Measurements from ENCODE around the genes CYP51A1, CDK6, HEPACAM2 and TFPI2.

- PRO-cap: no peak
Observed at GRCh38 chr7:90807516-90808292, 211.6 kb downstream of the CDK14 start.

- PRO-cap: no peak
Observed at GRCh38 chr7:91085131-91085737, 179.0 kb upstream of the FZD1 start.

- PRO-cap: no peak
Observed at GRCh38 chr7:92070978-92071344, 63.3 kb downstream of the CYP51A1 start.

DNA sequence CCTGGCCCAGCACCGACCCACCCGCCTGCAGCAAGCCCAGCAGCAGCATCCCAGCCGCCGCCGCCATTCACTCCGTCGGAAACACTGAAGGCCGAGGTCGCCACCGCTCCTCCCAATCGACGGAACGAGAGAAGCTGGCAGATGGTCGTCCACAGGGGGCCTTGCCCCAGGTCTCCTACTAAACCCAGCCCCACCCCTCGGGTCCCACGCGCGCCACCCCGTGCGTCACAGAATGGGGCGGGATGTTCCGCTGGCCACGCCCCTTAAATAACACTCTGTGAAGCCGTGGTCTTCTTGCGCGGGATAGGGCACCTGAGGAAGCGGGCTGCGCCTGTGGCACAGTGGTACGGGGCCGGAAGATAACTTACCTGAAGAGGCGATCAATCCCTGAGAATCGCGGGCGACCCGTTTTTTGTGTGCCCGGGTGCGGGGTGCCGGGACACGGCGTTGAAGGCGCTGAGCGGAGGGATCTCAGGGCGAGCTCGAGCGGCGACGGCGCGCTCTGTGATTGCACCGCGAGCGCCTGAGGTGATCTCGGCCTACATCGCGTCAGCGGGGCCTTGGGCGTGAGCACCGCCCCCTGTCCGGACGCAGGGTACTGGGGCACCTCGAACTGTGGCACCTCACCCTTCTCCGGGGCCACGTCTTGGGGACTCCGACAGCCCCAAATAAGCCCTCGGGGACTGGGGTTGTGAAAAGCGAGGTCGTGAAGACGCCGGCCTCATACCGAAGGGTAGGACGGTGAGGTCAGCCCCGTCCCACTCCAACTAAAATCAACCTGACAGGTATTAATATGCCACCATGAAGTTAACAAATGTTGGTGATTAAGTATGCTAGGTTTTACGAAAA, at the start of gene CYP51A1:
Gene CYP51A1, minus strand, starts transcription at position 180 of the 849 bp plus-strand sequence.
- PRO-cap: bidirectional peak, plus-strand start at position 292 of the sequence, minus-strand start at position 177 of the sequence; bidirectional peak, plus-strand start at position 560 of the sequence, minus-strand start at position 506 of the sequence

- PRO-cap: no peak
Observed at GRCh38 chr7:92244674-92245174, 990 bp downstream of the KRIT1 start.

DNA sequence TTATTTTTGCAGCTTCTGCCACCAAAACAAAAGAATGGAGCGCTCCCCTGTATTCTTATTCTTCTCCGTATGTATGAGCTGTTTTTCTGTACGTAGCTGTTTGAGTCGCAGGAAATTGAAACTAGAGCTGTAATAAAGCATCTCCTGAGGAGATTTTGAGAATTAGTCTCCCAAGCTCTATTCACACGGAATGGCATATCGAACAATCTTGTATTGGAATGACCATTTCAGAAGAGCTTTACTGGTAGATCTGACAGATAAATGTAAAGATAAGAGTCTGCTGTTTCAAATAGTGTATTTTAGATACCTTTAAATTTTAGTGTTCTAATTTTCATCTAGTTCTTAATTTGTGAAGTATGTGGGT, 1.2 kb downstream of the ANKIB1 start:
- PRO-cap: no peak

DNA sequence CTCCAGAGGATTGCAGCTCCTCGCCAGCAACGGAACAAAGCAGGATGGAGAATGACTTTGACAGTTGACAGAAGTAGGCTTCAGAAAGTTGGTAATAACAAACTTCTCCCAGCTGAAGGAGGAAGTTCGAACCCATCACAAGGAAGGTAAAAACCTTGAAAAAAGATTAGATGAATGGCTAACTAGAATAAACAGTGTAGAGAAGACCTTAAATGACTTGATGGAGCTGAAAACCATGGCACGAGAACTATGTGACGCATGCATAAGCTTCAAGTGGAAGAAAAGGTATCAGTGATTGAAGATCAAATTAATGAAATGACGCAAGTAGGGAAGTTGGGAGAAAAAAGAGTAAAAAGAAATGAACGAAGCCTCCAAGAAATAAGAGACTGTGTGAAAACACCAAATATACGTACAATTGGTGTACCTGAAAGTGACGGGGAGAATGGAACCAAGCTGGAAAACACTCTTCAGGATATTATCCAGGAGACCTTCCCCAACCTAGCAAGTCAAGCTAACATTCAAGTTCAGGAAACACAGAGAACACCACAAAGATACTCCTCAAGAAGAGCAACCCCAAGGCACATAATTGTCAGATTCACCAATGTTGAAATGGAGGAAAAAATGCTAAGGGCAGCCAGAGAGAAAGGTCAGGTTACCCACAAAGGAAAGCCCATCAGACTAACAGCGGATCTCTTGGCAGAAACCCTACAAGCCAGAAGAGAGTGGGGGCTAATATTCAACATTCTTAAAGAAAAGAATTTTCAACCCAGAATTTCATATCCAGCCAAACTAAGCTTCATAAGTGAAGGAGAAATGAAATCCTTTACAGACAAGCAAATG, 66.2 kb upstream of the GATAD1 start:
- PRO-cap: no peak

DNA sequence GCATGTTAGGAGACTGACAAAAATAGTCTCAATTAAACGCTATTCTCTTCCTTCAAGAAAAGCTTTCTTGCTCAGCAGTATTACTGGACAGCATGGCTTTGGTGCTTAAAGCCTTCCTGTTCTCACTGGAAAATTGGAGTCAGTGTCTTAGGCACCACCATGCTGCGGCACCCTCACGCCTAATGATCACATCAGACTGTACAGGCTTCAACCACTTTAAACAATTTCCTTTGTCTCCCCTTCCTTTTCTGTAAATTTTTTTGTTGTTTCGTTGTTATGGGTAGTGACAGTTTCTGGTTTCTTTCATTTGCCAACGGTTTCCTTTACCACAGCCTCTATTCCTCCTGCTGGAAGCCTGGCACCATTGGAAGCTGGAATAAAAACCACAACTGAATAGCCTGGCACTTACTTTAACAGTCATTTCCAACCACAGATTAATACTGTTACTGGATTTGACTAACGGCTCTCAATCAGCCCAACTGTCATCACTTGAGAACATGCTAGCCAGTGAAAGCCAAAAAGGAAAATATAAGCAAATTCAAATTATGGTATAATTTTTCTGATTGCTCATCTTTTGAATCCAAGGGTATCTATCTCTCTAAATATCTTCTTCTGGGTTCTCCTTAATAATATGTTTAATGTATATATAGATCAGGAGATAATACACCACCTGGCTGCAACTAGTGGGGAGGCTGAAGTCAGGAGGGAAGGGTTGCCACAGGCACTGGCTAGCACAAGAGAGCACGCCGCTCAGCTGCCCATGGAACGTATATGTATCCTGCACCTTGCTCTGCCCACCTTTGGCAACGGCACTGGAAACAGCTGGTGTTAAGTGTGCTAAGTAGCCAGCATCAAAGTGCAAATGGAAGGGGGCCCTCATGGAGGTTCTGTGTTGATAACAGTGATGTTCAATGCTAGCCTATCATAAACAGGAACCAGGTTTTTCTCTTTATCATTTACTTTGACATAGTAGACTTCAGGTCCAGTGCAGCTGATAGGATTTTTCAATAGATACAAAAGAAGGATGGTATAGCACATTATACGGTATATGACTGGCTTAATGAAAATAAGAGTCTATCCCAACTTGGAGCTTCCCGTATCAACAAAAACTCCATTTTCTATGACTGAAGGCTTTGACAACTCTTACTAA, 49.6 kb upstream of the FAM133B start:
- PRO-cap: no peak

GRCh38 chr7:92695112-92696521, 105.4 kb upstream of the FAM133B start:
- PRO-cap: no peak

DNA sequence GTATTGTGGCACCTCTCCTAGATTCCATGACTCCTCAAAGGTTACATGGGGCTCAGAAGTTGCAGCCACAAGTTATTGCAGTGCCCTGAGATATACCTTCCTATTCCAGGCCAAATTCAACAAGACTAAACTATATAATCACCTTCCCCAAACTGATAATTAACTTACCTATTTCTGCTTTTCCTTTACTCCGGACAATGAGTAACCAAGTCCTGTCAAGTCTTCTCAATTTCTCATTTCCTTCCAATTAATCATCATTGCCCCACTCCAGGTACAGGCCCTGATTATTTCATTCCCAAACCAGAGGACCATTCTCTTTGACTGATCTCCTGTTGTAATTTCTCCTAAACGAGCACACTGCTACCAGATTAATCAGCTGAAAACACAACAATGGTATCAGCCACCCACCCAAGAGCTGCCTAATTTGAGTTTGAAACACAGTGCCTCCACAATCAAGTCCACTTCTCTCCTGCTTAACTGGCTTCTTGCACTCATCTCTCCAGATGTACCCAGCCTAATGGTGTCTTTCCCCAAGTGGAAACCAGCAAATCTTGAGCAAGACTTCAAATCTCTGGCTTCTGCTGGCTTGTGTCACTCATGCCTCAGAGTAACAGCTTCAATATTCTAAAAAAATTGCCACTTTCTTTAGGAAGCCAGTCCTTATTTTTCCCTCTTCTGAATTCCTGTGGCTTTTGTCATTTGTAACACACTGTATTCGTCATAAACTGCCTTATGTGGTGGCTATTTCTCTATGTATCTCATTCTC, 89.2 kb downstream of the CDK6 start:
- PRO-cap: no peak

DNA sequence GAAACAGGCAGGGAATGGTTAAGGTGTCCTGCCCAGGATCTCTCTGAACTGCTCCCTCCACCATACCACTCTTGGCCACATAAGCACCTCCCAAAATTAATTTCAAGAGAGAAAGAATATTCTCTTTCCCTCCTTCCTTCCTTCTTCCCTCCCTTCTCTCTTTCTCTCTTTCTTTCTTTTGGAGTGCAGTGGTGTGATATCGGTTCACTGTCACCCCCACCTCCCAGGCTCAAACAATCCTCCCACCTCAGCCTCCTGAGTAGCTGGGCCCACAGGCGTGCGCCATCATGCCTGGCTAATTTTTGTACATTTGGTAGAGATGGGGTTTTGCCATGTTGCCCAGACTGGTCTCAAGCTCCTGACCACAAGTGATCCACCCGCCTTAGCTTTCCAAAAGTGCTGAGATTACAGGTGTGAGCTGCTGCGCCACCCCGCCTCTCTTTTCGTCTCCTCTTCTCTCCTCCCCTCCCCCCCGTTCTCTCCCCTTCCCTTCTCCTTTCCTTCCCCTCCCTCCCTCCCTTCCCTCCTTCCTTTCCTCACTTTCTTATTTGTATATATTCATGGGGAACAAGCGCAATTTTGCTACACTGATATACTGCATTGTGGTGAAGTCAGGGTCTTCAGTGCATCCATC, 34.8 kb downstream of the CDK6 start:
- PRO-cap: no peak

GRCh38 chr7:92836364-92837396, at the start of gene CDK6:
TSS of gene CDK6 (minus strand) at chr7:92836573.
- PRO-cap: bidirectional peak, plus-strand start at chr7:92836698, minus-strand start at chr7:92836565; unidirectional peak, minus-strand start at chr7:92836916

GRCh38 chr7:93044326-93044671, 73.5 kb downstream of the SAMD9 start:
- PRO-cap: no peak

DNA sequence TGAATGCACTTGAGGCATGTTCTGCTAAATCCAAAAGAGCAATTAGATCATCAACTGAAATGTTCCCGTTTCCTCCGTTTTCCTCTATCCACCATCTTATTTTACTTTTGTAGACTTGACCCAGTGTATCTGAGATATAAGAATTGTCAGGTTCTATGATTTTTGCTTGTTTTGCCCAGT, 15.3 kb downstream of the SAMD9 start:
- PRO-cap: no peak

GRCh38 chr7:93102788-93103456, 14.9 kb downstream of the SAMD9 start:
- PRO-cap: no peak

DNA sequence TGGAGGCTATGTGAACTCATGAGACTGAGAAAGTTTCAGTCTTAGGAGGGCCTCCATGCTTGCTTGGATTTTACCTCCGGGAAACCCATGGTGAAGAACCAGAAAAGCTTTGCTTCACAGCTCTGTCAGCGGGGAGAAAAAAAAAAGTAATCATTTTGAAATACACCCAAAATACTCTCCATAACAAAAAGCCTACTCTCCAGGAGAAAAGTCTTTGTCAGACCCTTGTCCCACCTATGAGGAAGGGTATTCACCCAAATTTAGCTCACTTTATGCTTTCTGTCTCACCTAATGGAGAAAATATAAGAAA, 22.8 kb upstream of the SAMD9L start:
- PRO-cap: no peak

DNA sequence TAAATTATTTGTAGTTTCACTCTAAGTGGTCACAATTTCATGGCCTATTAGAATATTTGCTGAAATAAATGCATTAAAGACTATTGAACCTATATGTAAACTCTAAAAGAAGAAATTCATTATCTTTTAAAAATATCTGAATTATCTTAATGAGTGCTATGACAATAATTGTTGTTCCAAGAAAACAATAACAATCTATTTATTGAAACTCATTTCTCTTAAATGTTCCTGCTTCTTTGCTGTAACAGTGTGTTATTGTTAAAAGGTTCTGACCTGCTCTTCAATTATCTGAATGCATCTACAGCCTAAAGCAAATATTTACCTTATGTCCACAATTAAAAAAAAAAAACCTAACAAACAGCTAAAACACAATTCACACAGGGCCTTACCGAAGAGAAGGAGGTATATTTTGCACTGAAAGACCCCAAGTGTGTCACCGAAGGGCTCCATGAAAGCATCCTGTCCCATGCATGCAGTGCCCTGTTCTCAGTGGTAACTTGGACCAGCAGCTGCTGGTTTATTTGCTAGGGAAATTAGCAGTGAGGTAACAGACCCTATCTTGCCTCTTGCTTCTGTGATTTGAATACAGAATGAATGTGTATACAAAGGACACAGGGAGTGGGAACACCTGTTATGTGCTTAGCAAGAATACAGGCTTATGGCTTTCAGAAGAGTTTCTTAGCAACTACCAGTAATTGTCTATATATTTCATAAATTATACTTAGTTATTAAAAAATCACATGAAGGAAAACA, at the start of gene HEPACAM2:
Gene HEPACAM2, minus strand, starts transcription at position 491 of the 753 bp plus-strand sequence.
- PRO-cap: no peak

- PRO-cap: bidirectional peak, plus-strand start at chr7:93890101, minus-strand start at chr7:93890112; bidirectional peak, plus-strand start at chr7:93890251, minus-strand start at chr7:93890253
Observed at GRCh38 chr7:93889820-93890572, 557 bp downstream of the TFPI2 start.

DNA sequence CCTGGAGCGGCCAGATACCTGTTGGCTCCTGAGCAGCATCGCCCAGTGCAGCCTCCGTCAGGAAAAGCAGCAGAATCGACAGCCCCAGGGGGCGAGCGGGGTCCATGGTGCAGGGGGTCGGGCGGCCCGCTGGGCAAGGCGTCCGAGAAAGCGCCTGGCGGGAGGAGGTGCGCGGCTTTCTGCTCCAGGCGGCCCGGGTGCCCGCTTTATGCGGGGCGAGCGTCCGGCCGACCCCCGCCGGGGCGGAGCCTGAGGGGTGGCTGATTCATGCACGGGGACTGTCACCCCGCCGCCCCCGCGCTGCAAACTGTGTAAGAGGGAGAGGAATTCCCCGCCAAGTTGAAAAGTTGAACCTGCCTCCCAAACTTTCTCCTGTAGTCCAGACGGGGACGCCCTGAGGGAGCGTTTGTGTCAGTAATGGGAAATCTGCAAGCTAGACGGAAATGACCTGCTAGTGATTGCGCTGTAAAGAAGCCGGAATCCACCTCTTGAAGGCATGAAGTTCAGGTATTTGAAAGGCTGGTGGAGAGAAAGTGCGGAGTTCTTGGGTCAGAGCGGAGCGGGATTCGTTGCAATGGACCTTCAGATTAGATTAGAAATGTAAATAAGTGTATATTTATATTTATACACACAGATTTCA, at the start of gene TFPI2:
Gene TFPI2, minus strand, starts transcription at position 181 of the 640 bp plus-strand sequence.
- PRO-cap: bidirectional peak, plus-strand start at position 514 of the sequence, minus-strand start at position 181 of the sequence

GRCh38 chr7:93927575-93928043, 6.1 kb downstream of the GNG11 start:
- PRO-cap: unidirectional peak, minus-strand start at chr7:93927710